Epithelial cell of esophagus (primary cell): Measurements from ENCODE around the genes NFE2L2 and FKBP7.

DNA sequence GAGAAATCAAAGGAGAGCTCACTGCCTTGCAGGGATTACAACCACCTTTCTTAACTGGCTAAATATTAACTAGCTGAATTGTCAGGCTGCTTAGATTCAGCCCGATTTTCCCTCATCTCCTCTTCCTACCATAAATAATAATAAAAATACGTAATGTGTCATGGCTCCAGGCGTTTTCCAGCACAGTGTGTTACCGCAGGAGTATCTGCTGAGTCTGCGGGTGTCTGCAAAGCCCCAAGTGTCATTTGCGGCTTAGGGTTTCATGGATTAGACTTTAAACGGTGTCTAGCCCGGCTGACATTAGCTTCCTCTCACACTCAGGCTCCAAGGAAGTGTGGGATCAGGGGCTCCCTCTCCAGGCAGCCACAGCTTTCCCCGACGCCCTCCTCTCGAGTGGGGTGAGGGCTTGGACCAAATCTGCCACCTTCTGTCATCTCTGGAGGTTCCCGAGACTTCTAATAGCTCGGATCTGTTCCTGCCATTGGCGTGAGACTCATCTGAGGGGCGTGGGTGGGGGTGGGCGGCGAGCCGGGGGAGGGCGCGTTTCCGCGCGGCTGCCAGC, 14.1 kb upstream of the HOXD1 start:
- RRBS = no CpG with 5 or more reads among the region's 23 CpGs

GRCh38 chr2:176187463-176187988, 942 bp upstream of the HOXD1 start:
- RRBS = 8% methylated on average over 6 of the region's 14 CpGs

GRCh38 chr2:176279626-176280157, 10.4 kb downstream of the MTX2 start:
- RRBS = no CpG with 5 or more reads among the region's 3 CpGs

DNA sequence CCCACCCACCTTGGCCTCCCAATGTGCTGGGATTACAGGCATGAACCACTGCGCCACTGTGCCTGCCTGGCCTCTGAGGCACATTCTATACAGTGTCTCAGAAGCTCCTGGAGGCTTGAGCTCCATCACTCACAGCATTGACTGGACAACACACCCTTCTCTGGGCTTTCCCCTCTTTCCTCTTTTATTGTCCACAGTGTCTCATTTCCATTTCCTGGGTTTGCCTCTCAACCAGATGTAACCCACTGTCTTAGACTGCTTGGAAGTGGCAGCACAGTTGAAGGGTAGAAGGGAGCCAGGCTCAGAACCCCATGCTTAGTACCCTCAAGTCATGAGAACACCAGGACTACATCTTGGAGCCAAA, 208.1 kb downstream of the MTX2 start:
- RRBS = no CpG with 5 or more reads among the region's 1 CpG

GRCh38 chr2:176491066-176491825, 222.0 kb downstream of the MTX2 start:
- RRBS = no CpG with 5 or more reads among the region's 10 CpGs

- RRBS = no CpG with 5 or more reads among the region's 1 CpG
Observed at GRCh38 chr2:176500902-176501511, 231.8 kb downstream of the MTX2 start.

- RRBS = 2% methylated on average over 34 of the region's 114 CpGs
Observed at GRCh38 chr2:176637243-176638619, 368.5 kb downstream of the MTX2 start.

- RRBS = no CpG with 5 or more reads among the region's 3 CpGs
Observed at GRCh38 chr2:177117344-177117696, 95.3 kb upstream of the HNRNPA3 start.

DNA sequence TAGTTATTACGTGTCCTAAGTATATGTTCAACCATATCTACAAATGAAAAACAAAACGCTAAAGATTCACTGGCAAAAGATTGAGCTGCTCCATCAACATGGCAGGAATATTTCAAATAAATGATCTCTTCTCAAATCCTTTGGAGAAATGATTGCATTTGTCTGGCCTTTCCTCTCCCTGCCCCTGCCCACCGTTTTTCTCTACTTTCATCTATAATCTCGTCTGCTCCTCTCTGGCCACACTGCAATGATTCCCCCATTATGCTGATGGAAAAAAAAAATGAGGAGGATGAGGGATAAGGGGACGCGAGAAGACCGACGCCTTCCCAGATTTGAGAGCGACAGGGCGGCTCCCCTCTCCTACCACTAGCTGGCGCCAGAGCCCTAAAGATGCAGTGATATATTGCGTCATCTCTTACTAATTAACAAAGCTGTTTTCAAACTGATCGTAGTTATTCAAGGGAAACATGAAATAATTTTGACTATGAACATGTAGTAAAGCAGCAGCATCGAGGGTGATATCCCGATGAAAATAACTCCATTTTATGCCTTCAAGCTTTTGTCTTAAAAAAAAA, 48.1 kb upstream of the HNRNPA3 start:
- RRBS = no CpG with 5 or more reads among the region's 15 CpGs

GRCh38 chr2:177233805-177234720, 21.5 kb downstream of the HNRNPA3 start:
- RRBS = no CpG with 5 or more reads among the region's 4 CpGs

- RRBS = no CpG with 5 or more reads among the region's 3 CpGs
Observed at GRCh38 chr2:177243105-177243471, 21.4 kb downstream of the NFE2L2 start.

DNA sequence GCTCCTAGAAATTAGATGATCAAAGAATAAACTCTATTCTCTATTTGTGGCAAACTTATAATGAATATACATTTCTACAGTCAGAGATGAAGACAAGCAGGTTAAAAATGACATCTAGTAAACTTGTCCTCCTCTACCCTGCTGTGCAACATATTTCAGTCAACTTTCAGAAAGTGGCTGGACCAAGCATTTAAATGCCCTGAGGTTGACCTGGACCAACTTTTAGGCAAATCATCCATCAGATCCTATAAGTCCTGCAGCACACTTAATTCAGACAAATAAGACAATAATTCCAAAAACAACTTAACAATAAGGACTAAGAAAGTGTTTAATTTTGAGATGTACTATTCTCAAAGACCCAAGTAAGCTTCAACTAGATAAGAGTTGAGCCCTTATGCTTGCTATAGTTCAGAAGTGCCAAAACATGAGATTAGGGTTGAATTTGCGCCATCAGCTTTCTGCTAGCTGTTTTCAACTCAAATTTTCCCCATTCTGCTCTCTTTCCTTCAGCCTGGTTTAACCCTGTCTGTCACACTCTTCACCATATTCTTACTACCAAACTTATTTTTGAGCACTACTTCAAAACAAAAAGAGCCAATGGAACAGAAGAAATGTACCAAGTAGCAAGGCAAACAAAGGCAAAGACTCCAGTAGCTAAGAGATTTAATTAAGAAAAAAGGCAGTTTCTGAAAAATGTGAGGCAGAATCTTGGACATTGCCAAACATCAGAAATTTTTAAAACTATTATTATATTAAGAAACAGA, 4.2 kb downstream of the NFE2L2 start:
- RRBS = no CpG with 5 or more reads among the region's 1 CpG

- RRBS = 3% methylated on average over 58 of the region's 97 CpGs
Observed at GRCh38 chr2:177264488-177265764, at the start of gene NFE2L2. TSS of gene NFE2L2 (minus strand) at chr2:177264727.

DNA sequence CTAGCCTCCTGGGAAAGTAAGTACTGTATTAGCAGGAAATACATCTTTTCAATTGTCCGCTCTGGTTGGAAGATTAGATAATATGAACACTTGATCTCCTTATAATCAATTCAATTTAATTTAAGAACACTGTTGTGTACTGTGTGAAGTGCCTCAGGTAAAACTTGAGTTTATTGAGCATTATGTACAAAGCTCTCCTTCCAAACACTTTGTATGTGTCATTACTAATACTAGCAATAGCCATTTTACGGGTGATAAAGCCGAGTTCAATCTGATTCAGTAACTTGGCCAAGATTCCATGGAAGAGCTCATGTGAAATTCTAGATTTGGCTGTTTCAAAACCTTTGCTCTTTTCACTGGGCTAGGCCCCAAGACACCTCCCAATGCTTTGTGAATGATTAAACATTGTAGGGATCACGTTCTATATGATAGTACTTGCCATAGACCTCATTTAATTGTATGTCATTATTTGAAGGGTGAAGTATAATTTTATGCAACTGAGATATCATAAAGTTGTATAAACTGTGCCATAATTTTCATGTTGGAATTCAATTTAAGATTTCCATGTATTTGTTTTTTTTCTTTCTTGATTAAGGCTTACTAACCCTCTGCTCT, 8.9 kb upstream of the NFE2L2 start:
- RRBS = no CpG with 5 or more reads among the region's 4 CpGs

GRCh38 chr2:177295961-177296321, 31.4 kb upstream of the NFE2L2 start:
- RRBS = no CpG with 5 or more reads among the region's 4 CpGs

DNA sequence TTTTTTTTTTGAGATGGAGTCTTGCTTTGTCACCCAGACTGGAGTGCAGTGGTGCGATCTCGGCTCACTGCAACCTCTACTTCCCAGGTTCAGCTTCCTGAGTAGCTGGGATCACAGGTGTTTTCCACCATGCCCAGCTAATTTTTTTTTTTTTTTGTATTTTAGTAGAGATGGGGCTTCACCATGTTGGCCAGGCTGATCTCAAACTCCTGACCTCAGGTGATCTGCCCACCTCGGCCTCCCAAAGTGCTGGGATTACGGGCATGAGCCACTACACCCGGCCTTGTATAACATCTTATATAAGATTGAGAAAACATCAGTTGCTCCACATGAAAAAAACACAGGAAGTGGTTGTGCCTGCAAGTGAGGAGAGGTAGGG, 45.3 kb upstream of the NFE2L2 start:
- RRBS = no CpG with 5 or more reads among the region's 5 CpGs

GRCh38 chr2:178125423-178126279, 13.4 kb downstream of the RBM45 start:
- RRBS = no CpG with 5 or more reads among the region's 6 CpGs

DNA sequence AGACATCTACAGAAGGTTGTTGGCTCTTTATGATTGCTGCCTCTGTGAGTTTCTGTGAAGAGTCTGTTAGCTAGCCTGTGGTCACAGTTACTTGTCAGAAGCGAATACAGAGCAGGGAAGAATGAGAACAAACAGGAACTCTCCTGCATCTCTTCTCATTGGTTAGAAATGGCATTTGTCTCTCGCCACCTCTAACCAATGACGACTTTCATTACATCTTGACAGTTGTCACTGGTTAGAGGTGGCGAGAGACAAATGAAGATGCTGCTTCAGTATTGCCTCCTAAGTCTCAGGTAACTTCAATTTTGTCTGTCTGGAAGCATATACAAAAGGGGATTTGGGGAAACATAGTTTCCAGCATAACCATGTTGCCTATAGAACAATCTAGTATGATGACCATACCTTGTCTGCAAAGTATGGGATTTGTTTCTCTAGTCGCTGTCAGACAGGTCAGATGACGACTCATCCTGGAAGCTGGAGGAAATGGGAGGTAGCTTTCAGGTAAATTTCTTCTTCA, 3.0 kb upstream of the OSBPL6 start:
- RRBS = no CpG with 5 or more reads among the region's 6 CpGs

DNA sequence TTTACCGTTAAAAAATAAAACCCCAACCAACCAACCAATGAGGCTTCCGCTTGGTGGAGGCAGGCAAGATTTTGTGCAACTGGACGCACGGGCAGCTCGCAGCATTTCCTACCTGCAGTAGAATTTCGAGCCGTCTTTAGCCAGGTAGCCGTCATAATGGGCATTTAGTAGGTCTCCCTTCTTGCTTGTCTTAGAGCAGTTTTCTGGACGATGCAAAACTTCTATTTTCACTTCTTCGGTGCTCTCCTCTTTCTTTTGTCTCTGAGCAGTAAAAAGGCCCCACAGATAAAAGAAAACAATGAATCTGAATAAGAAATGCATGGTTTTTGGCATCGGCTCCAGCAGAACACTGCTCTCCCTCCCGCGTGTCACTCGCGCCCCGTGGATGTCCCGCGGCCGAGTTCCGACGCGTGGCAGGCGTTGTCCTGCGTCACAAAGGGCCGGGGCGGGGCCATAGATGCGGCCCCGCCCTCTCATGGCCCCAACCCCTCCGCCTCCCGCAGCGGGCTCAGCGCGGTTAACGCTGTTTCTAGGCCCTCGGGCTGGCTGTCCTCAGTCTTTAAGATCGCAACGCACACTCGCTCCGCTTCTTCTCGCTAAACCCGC, at the start of gene FKBP7:
FKBP7 (minus strand) TSS at position 434 of the 606 bp plus-strand sequence.
- RRBS = no CpG with 5 or more reads among the region's 41 CpGs

DNA sequence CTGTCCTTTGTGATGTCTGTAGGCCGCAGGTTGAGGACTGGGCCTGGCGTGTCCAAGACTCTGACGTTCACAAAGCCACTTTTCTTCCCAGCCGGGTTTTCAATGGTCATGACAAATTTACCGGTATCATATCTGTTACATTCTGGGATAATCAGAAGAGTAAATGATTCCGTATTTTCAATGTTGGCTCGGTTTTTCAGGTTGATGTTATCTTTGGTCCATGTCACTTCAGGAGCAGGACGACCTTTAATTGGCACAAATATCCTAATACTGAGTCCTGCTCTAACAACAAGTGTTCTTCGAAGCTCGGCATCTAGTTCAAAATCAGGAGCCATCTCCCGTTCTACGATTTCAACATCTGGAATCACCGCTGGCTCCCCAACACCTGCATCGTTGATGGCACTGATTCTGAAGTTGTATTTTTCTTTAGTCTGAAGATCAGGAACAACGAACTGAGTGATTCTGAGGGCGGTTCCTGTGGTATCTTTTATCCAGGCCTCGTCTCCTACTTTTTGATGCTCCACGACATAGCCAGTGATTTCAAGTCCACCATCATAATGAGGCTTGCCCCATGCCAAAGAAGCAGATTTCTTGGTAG, 95.6 kb downstream of the PLEKHA3 start:
- RRBS = no CpG with 5 or more reads among the region's 18 CpGs